Bronchus fibroblast of lung (primary cell): ENCODE results near the gene EAF1.

- RAMPAGE, long total RNA, result no peak
Observed at GRCh38 chr3:15326102-15326729, 6.2 kb downstream of the SH3BP5 start.

DNA sequence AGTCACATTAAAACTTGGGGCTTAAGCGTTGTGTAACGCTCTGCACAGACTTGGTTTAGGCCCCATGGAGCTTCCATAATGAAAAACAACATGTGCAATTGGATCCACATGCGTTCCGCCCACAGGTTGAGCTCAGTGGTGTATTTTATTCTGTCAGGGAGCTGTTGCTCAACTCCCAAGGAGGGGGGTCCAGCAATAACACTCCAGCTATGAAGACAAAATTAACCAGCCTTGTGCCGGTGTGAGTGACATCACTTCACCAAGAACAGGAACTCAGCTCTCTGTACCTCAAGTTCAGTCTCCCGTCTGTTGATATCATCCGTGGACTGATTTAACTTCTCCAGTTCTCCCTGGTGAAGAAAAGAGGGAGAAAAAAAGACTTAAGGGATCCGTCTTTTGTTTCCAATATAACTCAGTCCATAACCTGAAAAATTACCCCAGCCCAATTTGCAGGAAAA lies 2.1 kb downstream of the SH3BP5 start:
- RAMPAGE, long total RNA, result no peak

DNA sequence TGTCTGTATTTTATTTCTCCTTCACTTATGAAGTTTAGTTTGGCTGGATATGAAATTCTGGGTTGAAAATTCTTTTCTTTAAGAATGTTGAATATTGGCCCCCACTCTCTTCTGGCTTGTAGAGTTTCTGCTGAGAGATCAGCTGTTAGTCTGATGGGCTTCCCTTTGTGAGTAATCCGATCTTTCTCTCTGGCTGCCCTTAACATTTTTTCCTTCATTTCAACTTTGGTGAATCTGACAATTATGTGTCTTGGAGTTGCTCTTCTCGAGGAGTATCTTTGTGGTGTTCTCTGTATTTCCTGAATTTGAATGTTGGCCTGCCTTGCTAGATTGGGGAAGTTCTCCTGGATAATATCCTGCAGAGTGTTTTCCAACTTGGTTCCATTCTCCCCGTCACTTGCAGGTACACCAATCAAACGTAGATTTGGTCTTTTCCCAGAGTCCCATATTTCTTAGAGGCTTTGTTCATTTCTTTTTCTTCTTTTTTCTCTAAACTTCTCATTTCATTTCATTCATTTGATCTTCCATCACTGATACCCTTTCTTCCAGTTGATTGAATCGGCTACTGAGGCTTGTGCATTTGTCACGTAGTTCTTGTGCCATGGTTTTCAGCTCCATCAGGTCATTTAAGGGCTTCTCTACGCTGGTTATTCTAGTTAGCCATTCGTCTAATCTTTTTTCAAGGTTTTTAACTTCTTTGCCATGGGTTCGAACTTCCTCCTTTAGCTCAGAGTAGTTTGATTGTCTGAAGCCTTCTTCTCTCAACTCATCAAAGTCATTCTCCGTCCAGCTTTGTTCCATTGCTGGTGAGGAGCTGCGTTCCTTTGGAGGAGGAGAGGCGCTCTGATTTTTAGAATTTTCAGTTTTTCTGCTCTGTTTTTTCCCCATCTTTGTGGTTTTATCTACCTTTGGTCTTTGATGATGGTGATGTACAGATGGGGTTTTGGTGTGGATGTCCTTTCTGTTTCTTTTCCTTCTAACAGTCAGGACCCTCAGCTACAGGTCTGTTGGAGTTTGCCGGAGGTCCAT lies 31.3 kb downstream of the METTL6 start:
- RAMPAGE, long total RNA, result no peak

- RAMPAGE, long total RNA, result start-site peak on the minus strand at chr3:15427503-15427531, 250 and 110 reads in 2 replicates; start-site peak on the plus strand at chr3:15427578-15427618, 123 and 32 reads in 2 replicates
Observed at GRCh38 chr3:15427227-15428179, at the start of gene EAF1. TSS of gene EAF1 (plus strand) at chr3:15427598.

DNA sequence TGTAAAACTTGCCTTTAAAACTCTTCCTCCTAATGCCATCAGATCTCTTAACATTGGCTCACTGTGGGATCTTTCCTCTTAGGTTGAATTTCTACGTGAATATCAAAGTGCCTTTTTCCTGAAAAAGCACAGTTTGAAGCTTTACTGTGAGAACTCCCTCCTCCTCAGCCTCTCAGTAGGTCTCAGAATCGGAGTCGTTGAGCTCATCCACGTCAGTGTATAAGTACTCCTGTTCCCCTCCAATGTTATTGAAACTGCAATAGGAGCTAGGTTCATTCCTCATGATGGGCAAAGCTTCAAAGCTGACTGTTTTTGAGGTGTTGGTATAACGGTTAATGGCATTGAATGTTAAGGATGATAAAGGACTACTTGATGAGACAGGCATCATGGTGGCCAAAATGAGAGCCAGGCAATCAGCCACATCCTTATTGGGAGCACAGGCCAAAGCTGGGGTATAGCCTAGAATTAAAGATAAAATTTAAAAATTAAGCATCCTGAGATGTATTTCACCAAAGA lies 68.6 kb downstream of the BTD start:
- RAMPAGE, long total RNA, result no peak

DNA sequence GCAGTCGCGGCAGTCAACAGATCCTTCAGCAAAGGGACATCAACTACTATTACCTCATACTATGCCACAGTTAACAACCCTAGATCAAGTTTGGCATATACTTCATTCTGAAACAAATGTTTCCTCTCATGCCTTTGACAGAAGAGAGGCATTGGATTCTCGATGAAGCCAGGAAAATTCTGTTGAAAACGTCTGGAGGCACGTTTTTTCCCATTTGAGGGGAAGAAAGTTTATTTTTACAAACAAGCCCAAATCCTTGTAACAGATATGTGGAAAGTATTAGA lies 65.3 kb downstream of the ANKRD28 start:
- RAMPAGE, long total RNA, result no peak

DNA sequence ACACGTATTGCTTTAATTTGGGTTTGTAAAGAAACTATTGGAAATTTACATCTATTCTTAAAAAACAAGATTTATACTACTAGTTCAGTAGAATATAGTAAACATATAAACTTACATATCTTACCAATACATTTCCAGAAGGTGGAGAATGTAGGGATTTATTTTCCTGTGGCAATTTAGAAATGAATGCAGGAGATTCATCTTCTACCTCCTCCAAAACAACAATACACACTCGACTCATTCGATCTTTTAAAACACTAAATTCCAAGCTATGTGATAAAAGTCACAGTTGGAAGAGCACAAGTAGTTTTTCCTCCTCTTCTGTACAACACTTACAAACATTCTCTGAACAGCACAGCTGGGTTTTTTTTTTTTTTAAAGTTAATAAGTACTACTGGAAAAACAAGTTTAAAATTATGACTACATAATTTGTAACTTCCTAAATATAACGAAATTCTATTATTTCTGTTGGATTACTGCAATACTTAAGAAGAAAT lies 1.4 kb downstream of the ANKRD28 start:
- RAMPAGE, long total RNA, result no peak

DNA sequence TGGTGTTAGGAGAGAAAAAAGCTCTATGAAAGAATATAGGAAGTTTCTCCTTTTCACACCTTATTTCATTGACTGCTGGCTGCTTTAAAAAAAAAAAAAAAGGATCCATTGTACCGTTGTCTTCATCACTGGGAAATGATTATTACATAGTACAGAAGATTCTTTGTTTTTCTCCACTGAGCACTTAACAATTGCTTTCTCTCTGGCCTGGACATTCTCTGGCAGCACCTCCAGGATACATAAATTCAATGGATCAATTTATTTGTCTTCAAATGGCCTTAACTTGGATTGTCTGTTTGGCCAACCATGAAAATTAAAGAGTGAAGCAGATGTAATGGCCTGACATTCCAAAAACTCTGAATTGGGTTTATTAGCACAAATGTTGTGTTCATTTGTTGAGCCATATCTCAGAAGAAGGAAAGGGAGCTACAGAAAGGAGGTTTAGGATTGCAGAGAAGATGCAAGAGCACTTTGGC lies 37.1 kb downstream of the DPH3 start:
- RAMPAGE, long total RNA, result no peak

GRCh38 chr3:16284598-16285225 lies 19.7 kb downstream of the OXNAD1 start:
- RAMPAGE, long total RNA, result no peak

- RAMPAGE, long total RNA, result no peak
Observed at GRCh38 chr3:16288553-16289058, 23.6 kb downstream of the OXNAD1 start.

- RAMPAGE, long total RNA, result no peak
Observed at GRCh38 chr3:16302399-16302965, 37.5 kb downstream of the OXNAD1 start.

DNA sequence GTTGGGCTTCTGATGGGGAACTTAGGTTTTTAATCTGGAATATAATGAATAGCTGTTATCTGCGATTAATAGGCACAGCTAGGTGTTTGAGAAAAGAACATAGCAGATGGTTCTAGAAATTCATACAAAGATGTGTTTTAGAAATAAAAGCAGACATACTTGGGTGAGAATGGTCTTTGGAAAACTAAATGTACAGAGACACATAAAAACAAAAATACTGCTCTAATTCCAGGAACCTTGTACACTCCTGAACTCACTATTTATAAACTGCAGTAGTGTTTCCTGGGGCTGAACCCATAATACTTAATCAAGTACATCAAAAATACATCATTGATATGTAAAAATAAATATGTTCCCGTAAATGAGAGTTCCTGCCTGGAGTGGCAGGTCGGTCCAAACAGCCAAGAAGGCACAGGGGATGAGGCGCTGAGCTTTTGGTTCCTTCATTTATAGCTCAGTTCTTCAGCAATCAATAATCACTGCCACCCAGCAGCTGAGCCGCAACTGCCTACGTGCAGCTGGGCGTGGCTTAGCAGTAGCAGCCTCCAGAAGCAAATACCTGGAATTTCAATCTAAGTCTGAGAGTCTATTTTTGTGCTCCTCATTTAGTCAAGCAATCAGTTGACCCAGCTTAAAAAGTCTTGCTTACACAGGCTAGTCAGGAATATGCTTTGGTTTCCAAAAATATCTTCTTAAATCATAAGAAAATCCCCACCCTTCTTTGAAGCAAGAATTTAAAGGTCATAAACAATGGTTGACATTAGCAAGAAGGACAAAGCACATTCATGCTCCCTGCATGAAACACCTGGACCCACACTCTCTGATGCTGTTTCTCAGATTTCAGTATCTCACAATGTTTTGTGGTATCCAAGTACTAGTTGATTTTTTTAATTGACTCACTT lies 105.7 kb downstream of the OXNAD1 start:
- RAMPAGE, long total RNA, result no peak

DNA sequence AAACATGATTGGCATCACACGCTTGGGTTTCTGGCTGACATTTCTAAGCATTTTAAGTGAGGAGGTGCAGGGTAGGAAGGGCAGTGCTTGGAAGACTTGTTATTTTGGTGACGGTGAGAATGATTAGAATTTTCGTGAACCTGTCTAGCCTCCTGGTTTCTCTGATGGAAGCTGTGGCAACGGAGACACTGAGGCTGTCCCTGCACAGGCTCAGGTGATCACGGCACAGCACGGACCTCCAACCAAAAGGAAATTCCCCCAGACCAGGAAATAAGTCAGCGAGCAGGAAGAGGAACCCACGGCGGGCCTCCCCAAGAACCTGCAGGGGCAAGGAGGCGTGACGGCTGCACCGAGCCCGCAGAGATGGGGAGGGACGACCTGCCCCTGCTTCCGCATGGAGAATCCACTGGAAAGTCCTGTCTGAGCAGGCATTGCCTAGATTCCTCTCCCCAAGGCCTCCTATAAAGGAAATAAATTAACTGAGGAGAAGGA lies 109.6 kb downstream of the OXNAD1 start:
- RAMPAGE, long total RNA, result no peak

- RAMPAGE, long total RNA, result no peak
Observed at GRCh38 chr3:16508783-16509071, 4.8 kb downstream of the RFTN1 start.

DNA sequence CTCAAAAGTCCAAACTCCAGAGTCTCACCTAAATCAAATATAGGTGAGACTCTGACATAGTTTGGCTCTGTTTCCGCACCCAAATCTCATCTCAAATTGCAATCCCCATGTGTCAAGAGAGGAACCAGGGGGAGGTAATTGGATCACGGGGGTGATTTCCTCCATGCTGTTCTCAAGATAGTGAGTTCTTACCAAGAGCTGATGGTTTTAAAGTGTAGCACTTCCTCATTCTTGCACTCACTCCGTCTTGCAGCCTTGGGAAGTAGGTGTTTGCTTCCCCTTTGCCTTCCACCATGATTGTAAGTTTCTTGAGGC lies 96.1 kb upstream of the PLCL2 start:
- RAMPAGE, long total RNA, result no peak

GRCh38 chr3:16800386-16800585 lies 84.5 kb upstream of the PLCL2 start:
- RAMPAGE, long total RNA, result no peak

DNA sequence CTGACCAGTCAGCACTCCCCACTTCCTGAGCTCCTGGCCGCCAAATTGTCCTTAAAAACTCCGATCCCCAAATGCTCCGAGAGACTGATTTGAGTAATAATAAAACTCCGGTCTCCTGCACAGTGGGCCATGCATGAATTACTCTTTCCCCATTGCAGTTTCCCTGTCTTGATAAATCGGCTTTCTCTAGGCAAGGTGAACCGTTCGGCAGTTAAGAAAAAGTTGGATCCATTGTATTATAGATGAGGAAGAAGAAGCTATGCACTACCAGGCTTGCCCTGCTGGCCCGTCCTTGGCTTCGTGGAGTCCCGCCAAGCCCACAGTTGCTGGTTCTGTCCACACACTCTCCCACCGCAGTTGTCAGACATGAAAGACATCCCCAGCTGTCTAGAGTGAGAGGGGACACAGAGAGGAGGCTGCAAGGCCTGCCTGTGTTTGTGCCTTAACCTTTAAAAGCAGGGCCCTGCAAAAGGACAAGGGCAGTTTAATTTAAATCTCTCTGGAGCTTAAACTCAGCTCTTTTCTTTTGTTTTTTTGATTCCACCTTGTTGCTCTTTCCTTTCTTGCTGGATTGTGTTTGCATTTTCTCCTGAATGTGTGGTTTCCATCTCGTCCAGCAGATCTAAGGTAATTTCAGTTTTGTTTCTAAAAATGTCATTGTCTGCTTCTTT lies 47.2 kb upstream of the PLCL2 start:
- RAMPAGE, long total RNA, result no peak

DNA sequence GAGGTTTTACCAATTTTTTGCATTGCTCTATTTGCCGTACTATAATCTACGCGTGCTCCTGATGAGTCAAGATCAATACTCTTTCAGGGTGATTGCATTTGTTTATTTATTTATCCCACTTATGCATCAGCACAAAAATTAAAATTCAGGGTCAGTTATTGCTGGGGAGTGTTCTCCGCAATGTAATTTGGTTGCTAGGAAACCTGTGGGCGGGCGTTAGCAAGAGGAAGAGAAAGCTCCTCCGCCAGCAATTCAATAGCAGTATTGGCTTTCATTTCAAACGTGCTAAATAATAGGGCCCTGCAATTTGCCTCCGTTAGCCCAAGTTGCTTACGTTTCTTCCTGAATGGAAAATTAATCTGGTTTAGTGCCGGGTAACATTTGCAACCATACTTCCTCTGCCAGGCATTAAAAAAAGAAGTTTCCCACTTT lies 35.6 kb upstream of the PLCL2 start:
- RAMPAGE, long total RNA, result no peak

GRCh38 chr3:16906677-16907154 lies 22.0 kb downstream of the PLCL2 start:
- RAMPAGE, long total RNA, result no peak

GRCh38 chr3:18341093-18341478 lies 84.1 kb downstream of the SATB1 start:
- RAMPAGE, long total RNA, result no peak